HEK293 (cell line): Measurements from ENCODE around the gene SAMD8.

DNA sequence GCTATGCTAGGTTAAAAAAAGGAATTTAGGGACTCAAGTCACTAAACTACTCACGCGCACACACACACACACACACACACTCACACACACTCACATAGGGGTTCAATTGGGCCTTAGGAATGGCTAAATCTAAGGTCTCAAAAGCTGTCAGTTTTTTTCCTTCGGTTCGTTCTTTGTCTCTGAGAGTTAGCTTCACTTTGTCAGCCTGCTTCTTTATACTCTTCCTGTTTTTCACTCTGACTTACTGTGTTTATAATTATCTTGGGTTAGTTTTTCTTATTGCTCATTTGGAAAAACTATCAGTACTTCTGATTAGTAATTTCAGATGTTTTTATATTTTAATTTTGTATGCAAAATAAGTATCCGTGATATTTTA, 139.0 kb downstream of the ADK start:
- PRO-cap: no peak
- RRBS, 2 experiments: no CpG with 5 or more reads among the region's 5 CpGs

- PRO-cap: no peak
- RRBS, 2 experiments: no CpG with 5 or more reads among the region's 1 CpG
Measured at GRCh38 chr10:74854015-74854613, 27.7 kb downstream of the KAT6B start.

DNA sequence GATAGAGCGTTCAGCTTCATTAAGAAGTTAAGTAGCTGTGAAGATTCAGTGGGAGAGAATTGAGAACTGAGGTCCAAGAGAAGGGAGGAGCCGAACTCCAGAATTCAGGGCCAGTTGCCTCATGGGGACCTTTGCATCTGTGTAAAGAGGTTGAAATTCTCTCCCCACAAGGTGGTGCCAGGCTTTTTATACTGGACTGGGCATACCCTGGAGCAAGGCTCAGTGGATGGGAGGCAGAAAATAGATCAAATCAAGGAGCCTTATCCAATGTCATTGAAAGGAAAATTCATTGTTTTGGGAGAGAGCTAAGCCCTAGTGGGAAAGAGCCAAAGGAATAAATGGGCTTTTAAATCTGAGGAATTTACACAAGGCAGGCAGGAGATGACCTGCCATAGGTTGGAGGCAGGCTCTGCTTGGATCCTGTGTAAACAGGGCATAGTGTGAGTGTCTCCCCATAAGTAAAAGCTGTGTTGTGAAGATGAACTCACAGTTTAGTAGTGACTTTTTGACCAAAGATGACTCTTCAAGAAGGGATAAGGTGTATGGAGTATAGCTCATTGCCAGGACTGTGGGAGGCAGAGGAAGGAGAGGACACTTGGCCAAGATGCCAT, 63.1 kb downstream of the KAT6B start:
- PRO-cap: no peak
- RRBS, 2 experiments: no CpG with 5 or more reads among the region's 2 CpGs

DNA sequence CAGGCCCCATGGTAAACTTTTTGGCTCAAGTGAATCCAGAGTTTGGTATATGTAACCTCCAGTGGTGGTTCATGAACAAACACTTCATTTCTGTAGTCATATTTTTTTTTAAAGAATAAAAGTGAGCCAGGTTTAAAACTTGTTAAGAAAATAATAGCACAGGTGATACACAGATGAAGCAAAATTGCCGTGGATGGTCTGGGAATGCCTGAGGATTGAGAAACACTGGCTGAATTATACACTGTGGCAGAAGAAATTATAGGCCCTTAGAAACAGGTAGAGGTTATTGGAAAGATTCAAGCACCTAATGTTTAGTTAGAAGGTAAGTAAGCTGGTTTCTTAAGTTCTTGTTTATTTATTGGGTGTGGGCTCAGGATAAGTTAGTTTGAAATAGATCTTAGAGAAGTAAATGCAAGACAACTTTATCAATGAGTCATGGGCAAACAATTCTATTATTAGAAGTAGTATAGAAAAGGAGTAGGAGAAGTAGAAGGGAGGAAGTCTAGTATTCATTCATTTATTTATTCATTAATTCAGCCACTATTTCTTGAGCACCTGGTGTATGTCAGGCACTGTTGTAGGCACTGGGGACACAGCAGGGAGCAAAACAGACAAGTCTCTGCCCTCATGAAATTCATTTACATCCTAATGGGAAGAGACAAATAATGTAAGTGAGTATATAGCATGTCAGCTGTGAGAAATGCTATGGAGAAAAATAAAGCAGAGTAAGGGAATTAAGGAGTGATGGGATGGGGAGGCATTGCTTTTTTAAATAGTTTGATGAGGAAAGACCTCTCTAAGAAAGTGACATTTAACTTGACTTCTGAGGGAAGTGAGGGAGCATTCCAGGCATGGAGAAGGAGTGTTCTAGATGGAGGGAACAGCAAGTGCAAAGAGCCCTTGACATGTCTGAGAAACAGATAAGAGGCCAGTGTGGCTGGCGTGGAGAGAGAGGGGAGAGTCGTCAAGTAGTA, 96.6 kb downstream of the KAT6B start:
- PRO-cap: no peak
- RRBS, 2 experiments: no CpG with 5 or more reads among the region's 3 CpGs

- PRO-cap: bidirectional peak, plus-strand start at chr10:75111494, minus-strand start at chr10:75111355; bidirectional peak, plus-strand start at chr10:75111658, minus-strand start at chr10:75111592
- RRBS, 2 experiments: 1 to 2% methylated on average over 22 to 31 of the region's 68 CpGs
Measured at GRCh38 chr10:75111079-75111794, at the start of gene SAMD8. Gene SAMD8 (plus strand): TSS chr10:75111656.

- PRO-cap: bidirectional peak, plus-strand start at chr10:75112087, minus-strand start at chr10:75112072; bidirectional peak, plus-strand start at chr10:75112293, minus-strand start at chr10:75112237
- RRBS, 2 experiments: 1 to 3% methylated on average over 14 of the region's 24 CpGs
Measured at GRCh38 chr10:75111795-75112380, 432 bp downstream of the SAMD8 start.

- PRO-cap: no peak
- RRBS, 2 experiments: no CpG with 5 or more reads among the region's 5 CpGs
Measured at GRCh38 chr10:75195195-75195768, 15.3 kb upstream of the VDAC2 start.

- PRO-cap: no peak
- RRBS, 2 experiments: no CpG with 5 or more reads among the region's 8 CpGs
Measured at GRCh38 chr10:75226657-75227536, 8.9 kb downstream of the COMTD1 start.

DNA sequence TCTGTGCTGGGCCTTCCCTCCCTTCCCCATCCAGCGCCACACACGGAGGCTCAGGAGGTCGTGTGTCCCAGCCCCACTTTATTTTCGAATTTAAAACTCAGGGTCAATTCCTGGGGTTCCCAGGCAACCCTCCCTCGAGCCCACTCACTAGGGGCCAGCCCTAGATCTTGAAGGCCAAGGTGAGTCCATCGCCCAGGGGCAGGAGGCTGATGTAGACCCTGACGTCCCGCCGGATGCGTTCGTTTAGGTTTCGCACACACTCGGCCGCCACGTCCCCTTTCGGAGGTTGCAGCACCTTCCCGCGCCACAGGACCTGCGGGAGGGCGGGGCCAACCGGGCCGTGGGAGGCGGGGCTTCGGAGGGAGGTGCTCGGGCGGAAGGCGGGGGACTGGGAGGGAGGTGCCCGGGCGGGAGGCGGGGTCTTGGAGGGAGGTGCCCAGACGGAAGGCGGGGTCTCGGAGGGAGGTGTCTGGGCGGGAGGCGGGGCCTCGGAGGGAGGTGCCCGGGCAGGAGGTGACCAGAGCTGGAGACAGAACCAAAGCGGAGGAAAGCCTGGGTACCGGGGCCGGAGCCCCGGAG, 1.8 kb downstream of the COMTD1 start:
- PRO-cap: bidirectional peak, plus-strand start at position 520 of the sequence, minus-strand start at position 281 of the sequence
- RRBS, 2 experiments: 1 to 3% methylated on average over 19 to 26 of the region's 41 CpGs

DNA sequence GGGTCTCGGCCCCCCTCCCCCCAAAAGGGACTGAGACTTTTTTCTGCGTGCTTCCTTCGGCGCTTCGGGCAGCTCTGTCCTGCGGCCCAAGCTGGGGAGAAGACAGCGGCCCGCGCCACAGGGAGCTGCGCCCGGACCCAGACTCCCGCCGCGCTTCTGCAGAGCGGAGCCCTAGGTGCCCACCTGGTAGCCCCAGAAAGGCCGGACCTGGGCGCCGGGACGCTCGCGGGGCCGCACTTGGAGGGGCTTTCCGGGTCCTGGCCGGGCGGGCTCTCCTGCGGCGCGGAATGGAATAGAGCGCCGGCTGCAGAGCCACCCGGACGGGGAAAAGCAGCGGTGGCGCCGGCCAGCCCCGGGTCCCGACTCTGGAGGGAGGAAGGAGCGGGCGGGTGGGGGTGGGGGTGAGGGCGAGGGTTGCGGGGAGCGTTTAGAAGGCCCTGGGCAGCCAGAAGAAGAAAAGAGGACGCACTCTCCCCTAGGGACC, 4.7 kb downstream of the ZNF503 start:
- PRO-cap: no peak
- RRBS, 2 experiments: 85 to 96% methylated on average over 17 of the region's 43 CpGs

GRCh38 chr10:75399482-75399715, 2.2 kb downstream of the ZNF503 start:
- PRO-cap: no peak
- RRBS, 2 experiments: 24 to 47% methylated on average over 16 of the region's 17 CpGs

DNA sequence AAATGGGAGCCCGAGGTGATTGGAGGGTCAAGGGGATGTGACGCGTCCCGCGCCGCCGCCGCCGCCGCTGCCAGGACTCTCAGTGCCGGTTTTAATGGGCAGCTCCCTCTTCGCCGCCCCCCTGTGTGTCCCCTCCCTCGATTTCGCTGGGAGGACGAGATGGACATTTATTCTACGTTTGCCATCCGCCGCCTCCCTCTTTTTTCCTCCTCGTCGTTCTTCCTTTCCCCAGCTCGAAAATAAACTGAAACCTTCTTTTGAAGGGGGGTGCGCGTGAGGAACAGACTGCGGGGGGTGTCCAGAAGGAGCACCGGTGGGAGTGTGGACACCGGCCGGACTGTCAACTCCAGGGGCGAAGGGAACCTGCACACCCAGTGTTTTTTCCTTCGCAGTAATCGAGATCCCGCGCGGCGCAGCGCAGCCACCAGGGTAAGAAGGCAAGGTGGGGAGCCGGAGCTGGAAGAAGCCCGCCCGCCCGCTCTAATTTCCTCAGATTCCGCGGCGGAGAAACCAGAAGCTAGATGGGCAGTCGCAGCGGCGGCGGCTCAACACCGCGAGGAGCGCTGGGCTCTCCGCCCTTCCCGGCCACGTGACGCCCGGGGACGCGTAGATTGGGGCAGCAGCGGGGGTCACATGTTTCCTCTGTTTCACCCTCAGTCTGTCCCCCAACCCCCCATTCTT, 409 bp upstream of the ZNF503 start:
- PRO-cap: bidirectional peak, plus-strand start at position 170 of the sequence, minus-strand start outside the sequence; bidirectional peak, plus-strand start outside the sequence, minus-strand start at position 523 of the sequence
- RRBS, 2 experiments: no CpG with 5 or more reads among the region's 58 CpGs

GRCh38 chr10:75407297-75407712, 5.7 kb upstream of the ZNF503 start:
- PRO-cap: bidirectional peak, plus-strand start at chr10:75407652, minus-strand start at chr10:75407381
- RRBS, 2 experiments: 97 to 98% methylated on average over 9 of the region's 33 CpGs

- PRO-cap: no peak
- RRBS, 2 experiments: no CpG with 5 or more reads among the region's 5 CpGs
Measured at GRCh38 chr10:75464069-75464406, 32.6 kb downstream of the LRMDA start.

DNA sequence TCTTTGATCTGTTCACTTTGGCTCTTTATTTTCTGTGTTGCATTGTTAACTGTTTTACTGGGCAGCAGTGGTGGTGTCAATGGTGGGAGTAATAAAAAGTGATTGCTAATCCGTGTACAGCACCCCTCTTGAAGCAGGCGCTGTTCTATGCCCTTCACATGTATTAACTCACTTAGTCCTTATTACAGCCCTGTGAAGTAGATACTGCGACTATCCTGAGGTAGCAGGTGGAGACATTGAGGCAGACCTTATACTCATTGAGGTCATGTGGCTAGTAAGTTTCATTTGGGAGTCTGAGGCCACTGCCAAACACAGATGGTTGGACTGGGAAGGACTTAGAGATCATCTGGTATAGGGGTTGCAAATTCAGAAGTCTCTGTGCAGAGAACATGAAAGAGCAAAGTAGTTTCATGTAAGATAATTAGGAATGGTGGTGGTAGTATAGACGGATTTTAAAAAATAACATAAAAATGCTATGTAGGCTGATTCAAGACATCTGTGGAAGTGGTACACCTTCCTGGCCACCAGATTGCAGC, 90.6 kb downstream of the LRMDA start:
- PRO-cap: no peak
- RRBS, 2 experiments: no CpG with 5 or more reads among the region's 4 CpGs

GRCh38 chr10:75606244-75606971, 175.0 kb downstream of the LRMDA start:
- PRO-cap: no peak
- RRBS, 2 experiments: no CpG with 5 or more reads among the region's 5 CpGs

DNA sequence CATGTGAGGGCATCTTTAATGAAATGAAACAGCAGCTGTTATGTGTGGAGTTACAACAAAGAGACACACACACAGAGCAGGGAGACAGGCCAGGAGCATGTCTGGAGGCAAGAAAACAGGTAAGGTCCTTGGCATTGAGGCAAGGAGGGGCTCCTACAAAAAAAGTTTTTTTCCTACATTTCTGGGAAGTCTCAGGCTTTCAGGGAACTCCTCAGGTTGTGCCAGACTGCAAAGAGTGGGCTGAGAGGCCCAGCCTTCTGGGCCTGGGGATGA, 571.1 kb downstream of the LRMDA start:
- PRO-cap: no peak

DNA sequence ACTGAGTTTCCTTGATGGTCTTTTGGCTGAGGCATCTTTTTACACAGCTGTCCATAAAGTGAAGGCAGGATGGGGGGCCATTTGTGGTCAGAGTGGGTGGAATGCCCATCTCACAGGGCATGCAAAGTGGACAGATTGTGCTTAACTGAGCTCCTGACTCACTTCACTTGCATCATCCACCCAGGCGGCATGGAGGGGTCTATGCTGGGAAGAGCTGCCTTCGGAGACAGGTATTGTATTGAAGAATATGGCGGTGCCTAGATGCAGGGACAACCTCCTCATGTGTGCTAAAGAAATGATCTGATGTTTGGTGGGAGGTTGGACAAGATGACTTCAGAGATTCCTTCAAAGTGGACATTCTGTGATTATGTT, 905.2 kb downstream of the KCNMA1 start:
- PRO-cap: no peak
- RRBS, 2 experiments: no CpG with 5 or more reads among the region's 3 CpGs

- PRO-cap: no peak
- RRBS, 2 experiments: no CpG with 5 or more reads among the region's 14 CpGs
Measured at GRCh38 chr10:76778957-76780099, 858.3 kb downstream of the KCNMA1 start.

- PRO-cap: no peak
- RRBS, 2 experiments: no CpG with 5 or more reads among the region's 7 CpGs
Measured at GRCh38 chr10:77011821-77012256, 625.8 kb downstream of the KCNMA1 start.